ENCODE results near the genes IDH3A and ADAMTS7.

DNA sequence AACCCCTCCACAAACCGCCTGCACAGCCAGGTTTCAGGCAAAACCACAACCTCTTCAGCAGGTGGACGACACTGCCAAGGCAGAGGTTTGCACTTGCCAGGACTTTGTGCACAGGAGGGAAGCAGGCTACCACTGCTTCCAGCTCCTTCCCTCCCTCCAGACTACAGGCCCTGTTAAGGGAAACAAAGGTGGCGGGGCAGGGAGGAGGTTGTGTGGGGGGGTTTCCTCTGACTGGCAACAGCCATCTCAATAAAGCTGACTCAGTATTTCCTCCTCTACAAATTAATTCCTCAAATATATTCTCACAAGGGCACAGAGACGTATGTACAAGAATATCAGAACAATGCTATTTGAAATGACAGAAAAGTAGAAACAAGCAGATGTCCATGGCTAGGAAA lies 42.1 kb downstream of the TBC1D2B start:
- PRO-cap, 2 experiments: no peak in any of the 2 experiments

DNA sequence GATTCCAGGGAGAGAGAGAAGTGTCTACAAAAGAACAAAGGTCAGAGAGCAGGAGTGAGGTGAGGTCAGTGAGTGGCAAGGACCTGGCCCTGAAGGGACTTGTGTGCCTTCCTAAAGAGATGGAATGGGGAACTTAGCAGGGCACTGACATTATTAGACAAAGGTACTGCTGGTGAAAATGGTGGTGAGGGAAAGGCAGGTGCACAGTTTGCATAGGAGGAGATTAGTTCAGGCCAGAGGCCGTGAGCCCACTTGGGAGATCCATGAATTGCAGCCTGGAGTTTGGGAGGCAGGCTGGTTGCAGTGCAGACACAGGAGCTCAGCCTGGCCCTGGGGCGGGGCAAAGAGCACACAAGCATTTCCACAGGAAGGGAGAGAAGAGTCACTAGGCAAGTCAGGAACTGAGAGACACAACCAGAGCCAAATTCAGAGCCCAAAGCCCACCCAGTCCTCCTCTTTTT lies 21.2 kb downstream of the TBC1D2B start:
- PRO-cap, 2 experiments: no peak in any of the 2 experiments

DNA sequence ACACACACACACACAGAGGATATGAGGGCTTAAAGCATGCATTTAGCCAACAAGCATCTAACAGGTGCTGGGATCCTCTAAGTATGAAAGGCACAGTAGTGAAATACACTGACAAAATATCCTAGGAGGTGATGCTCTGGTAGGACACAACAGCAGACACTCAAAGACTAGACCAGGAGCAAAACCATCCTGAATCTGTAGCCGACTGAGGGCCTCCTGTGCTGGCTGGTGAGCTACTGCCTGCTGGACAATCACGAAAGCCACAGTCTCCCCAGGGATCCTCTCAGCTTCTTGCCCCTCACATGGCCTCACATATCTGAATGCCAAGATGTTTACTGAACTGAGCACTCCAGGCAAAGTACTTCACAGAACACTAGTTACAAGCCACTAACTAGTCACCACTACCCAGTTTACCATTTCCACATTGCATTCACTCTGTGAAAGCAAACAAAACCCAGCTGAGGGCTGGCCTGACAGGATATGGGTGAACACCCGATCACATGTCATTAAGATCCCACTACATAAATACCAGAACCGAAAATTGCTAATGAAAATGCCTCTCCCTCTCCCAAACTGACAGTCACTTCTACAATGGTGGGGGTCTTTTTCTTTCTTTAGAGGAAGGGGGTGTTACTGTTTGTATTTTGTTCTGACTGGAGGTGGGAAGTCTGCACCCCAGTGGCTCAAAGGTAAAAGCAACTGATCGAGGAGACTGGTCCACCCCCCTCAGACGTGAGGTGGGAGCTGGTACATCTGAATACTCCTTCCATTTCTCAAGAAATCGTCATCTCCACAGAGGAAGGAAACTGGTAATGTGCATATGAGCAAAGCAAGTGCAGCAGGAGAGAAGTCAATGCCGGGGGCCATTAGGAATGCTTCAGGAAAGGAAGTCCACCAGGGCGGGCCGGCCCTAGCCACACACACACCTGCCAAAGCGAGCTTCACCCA lies 8.8 kb downstream of the TBC1D2B start:
- PRO-cap, 2 experiments: no peak in any of the 2 experiments

GRCh38 chr15:78148999-78149438 lies at the start of gene IDH3A:
Gene IDH3A (plus strand): TSS chr15:78149362.
- PRO-cap, 2 experiments: peak in 2 of 2 experiments; most common plus-strand start chr15:78149362 (in 1); most common minus-strand start chr15:78149124 (in 1)

GRCh38 chr15:78266610-78267201 lies 2.3 kb downstream of the DNAJA4 start:
- PRO-cap, 2 experiments: no peak in any of the 2 experiments

DNA sequence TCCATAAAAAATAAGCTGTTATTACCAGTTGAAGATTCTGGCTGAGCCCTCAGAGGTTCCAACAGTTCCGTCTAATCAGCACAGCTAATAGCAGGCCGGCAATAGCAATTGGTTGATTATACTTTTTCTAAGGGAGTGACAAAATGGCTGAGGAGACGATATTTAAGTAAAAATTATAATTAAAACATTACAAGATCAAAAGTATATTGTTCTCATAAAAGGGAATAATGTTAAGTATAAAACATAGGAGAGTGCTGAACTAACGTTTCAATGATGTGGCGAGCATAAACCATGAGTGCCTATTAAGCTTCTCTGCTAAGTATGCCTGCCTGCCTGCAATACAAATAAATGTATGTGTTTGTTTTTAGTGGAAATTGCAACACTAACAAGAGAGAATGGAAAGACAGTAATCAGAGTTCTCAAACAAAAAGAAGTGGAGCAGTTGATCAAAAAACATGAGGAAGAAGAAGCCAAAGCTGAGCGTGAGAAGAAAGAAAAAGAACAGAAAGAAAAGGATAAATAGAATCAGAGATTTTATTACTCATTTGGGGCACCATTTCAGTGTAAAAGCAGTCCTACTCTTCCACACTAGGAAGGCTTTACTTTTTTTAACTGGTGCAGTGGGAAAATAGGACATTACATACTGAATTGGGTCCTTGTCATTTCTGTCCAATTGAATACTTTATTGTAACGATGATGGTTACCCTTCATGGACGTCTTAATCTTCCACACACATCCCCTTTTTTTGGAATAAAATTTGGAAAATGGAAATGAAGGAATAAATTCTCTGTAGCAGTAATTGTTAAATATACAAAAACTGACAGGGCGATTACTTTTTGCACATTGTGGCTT lies 8.4 kb downstream of the PSMA4 start:
- PRO-cap, 2 experiments: no peak in any of the 2 experiments

DNA sequence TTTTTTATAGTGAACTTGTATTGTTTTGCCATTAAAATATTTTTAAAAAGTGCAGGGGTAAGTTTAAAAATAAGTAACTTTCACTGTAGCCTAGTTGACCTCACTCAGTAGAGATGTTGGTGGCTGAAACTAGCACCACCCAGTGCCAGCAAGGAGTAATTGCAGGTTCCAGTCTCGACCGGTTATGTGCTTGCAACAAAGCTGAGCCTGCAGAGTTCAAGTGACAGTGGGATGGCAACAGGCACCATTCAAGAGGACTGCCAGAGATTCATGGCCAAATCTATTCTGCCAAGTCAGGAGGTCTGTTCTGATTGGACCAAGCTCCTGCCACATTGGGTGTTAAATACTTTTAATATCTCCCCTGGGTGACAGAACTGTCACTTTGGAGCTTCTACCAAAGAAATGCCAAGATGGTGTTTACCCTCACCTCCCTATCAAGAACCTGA lies 2.7 kb downstream of the ADAMTS7 start:
- PRO-cap, 2 experiments: no peak in any of the 2 experiments

DNA sequence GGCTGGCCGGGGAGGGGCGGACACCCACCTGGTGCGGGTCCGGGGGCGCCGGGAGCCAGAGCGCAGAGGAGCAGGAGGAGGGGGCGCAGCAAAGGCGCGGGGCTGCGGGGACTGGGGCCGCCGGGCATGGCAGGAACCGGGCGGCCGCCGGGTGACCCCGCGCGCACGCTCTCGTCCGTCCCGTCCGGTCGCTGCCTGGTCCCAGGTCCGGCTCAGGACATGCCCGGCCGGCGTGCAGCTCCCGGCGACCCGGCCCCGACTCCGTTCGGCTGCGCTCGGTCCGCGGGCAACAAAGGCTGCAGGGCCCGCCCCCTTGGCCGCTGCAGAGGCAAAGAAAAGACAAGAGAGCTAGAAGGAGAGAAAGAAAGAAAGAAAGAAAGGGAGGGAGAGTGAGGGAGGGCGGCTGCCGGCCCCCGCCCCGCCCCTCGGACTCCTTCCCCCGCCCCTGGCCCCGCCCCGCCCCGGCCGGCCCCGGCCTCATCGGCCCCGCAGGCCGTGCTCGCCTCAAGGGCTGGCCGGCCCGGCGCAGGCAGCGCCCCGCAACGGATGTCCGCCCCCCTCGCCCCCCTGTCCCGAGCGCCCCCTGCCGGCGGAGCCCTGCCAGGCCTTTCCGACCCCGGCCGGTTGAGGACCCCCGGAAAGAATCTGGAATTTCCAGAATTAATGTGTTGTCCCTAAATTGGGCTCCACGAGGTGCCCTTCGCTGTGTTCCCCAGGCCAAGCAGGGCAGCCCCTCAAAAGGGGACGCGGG lies at the start of gene ADAMTS7:
Gene ADAMTS7 (minus strand): TSS at position 372 of the 751 bp plus-strand sequence.
- PRO-cap, 2 experiments: peak in 2 of 2 experiments; most common plus-strand start position 507 of the sequence (in 2); most common minus-strand start position 263 of the sequence (in 2)

DNA sequence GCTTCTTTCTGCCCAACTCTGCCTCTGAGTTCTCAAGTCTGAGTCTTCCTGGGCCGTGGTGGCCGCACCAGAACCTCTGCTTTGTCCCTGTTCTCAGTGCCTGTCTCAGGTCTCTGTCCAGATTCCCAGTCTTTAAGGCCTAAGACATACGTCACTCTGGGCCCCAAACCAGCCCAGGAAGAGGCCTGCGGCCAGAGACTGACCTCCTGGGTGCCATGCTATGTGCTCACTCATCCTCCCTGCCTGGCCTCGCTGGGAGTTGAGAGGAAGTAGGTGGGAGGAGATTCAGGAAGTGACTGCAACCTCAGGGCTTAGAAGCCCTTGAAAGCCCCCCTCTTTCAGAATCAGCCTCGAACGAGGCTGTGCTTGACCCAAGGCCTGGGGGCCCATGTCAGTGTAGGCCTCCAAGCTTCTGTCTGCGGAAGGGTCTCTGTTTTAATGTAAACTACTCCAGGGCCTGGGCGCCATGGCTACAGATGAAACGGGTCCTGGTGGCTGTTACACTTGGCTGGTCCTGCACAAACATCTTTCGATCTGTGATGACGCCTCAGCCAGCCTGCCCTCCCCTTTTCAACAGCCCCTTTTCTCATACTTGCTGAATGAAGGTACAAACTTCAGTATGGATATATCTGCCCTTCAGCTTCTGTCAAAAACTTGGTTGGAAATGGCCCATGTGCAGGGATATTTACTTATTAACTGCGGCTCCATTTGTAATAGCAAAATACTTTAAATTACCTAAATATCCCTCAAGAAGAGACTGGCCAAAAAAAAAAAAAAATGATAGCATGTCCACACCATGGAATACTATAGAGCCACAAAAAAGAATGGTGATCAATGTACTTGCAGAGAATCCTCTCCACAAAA lies 11.7 kb downstream of the RASGRF1 start:
- PRO-cap, 2 experiments: no peak in any of the 2 experiments

GRCh38 chr15:79204655-79205204 lies 77.8 kb upstream of the ANKRD34C start:
- PRO-cap, 2 experiments: no peak in any of the 2 experiments

GRCh38 chr15:79219667-79220132 lies 62.8 kb upstream of the ANKRD34C start:
- PRO-cap, 2 experiments: no peak in any of the 2 experiments

- PRO-cap, 2 experiments: no peak in any of the 2 experiments
Measured at GRCh38 chr15:79883436-79884071, 13.3 kb downstream of the MTHFS start.

GRCh38 chr15:79895689-79896269 lies 1.0 kb downstream of the MTHFS start:
- PRO-cap, 2 experiments: no peak in any of the 2 experiments

DNA sequence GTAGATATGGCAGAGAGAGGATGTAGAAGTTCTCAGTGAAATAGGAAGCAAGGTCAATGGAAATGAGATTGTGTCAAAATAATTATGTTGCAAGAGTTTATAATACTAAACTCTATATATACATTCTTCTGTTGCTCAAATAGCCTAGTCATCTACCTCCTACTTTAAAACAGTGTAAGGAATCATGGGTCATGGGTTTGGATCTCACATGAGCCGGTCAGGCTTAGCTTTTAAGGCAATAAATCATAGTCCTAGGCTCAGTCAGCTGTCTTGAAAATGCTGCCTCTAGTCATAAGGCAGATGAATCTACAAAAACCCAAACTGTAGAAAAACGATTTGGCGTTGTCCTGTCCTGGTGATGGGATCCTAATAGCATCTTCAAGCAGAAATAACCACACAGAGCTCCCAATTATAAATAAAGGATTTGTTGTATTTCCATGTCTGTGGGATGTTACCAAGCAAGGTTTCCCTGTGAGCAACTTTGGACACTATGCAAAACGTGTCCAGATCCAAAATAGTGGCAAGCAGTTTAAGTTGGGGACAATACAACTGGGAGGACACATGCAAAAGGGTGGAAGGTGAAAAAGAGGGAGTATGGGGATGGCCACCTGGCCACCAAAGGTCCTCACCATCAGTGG lies 16.7 kb downstream of the BCL2A1 start:
- PRO-cap, 2 experiments: no peak in any of the 2 experiments

DNA sequence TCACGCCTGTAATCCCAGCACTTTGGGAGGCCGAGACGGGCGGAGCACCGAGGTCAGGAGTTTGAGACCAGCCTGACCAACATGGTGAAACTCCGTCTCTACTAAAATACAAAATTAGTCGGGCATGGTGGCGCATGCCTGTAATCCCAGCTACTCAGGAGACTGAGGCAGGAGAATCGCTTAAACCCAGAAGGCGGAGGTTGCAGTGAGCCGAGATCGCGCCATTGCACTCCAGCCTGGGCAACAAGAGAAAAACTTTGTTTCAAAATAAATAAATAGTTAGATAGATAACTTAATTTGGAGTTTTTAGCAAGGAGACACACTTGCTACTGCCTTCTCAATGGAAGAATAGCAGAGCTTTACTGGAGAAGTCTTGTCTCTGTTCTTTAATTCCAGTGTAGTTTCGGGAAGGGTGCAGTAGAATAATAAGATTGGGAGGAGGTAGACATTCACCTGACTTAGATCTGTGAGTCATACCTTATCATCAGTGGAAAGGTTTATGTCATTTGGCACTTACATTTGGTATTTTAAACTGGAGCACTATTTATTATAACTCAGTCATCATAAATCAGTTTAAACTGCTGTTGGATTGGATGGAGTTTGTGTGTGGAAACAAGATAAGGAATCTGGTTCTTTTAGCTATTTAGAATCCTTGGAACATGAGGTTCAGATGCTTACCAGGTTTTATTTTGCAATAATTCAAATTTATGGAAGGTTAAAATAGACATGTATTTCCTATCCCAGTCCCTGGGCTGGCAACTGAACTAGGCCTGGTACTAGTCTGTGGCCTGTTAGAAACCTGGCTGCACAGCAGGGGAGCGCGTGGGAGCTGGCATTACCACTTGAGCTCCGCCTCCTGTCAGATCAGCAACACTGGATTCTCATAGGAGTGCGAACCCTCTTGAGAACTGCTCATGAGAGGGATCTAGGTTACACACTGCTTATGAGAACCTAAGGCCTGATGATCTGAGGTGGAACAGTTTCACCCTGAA lies 34.3 kb downstream of the ZFAND6 start:
- PRO-cap, 2 experiments: no peak in any of the 2 experiments

DNA sequence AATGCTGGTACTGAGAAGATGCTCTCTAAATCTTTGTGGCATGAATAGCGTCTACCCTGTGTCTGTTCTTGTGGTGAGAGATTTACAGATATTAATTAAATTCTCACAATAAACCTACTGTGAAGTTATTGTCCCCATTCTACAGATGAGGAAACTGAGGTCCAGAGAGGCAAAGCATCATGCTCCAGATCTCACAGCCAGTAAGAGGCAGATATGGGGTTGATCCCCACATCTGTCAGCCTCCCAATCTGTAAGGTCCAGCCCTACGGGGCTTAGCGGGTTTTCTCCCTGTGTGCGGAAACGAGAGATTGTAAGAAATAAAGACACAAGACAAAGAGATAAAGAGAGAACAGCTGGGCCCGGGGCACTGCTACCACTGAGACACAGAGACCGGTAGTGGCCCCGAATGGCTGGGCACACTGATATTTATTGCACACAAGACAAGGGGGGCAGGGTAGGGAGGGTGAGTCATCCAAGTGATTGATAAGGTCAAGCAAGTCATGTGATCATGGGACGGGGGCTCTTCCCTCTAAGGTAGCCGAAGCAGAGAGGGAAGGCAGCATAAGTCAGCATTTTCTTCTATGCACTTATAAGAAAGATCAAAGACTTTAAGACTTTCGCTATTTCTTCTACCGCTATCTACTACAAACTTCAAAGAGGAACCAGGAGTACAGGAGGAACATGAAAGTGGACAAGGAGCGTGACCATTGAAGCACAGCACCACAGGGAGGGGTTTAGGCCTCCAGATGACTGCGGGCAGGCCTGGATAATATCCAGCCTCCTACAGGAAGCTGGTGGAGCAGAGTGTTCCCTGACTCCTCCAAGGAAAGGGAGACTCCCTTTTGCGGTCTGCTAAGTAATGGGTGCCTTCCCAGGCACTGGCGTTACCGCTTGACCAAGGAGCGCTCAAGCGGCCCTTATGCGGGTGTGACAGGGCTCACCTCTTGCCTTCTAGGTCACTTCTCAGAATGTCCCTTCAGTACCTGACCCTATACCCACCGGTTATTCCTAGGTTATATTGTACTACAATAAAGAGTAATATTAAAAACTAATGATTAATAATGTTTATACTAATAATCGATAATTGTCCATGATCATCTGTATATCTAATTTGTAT lies 2.8 kb downstream of the FAH start:
- PRO-cap, 2 experiments: no peak in any of the 2 experiments

- PRO-cap, 2 experiments: no peak in any of the 2 experiments
Measured at GRCh38 chr15:80163044-80163843, 10.4 kb downstream of the FAH start.

DNA sequence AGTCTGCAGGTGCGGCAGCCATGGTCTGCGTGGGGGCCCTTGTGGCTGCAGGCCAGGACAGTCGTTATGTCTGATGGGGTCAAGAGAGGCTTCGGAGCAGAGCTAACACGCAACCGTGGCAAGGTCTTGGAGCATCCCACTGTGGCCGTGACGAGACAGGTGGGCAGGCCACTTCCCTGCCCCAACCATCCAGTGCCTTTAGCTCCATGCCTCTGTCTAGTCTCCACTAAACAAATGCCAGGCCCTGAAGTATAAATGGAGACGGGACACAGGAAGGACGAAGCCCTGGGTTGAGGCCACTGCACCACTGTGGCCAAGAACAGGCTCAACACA lies 112.0 kb upstream of the ABHD17C start:
- PRO-cap, 2 experiments: no peak in any of the 2 experiments

DNA sequence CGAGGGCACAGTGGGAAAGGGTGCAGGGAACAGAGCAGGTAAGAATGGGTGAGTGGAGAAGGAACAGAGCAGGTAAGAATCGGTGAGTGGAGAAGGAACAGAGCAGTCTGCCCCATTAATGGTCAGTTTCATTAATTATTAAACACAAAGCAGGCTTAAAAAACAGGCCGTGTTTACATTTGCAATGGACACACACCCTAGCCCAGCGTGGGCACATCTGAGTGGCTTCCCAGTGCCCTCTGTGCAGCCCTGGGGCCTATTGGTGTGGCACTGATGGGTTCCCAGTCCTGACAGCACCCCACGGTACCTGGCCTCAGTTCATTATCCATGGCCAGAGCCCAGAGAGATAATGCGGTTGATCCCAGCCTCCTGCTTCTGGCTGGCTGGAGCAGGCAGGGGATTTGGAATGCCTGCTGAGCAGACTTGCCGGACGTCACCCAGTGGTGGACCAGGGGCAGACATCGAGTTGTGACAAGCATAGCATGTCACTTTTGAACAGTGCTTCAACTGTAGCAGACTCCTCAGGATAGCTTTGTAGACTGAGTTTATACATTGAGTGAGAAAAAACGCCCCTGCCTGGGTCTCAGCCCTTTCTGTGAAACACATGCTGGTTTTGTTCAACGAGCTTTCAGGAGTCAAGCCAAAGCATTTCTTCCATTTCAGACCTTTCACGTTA lies 110.5 kb upstream of the ABHD17C start:
- PRO-cap, 2 experiments: no peak in any of the 2 experiments

DNA sequence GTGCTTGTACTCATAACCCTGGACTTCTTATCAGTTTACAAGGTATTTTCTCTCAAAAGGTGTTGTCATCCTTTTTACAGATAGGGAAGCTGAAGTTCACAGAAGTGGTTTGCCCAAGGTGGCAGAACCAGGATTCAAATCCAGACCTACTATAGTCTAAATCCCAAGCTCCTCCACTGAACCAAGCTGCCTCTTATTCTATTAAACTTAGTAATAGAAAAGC lies 10.2 kb upstream of the ABHD17C start:
- PRO-cap, 2 experiments: no peak in any of the 2 experiments

All from right ventricle myocardium (tissue), 1 donor.